Endothelial cell (in vitro differentiated cells): ENCODE measurements around a stretch of chr2.

DNA sequence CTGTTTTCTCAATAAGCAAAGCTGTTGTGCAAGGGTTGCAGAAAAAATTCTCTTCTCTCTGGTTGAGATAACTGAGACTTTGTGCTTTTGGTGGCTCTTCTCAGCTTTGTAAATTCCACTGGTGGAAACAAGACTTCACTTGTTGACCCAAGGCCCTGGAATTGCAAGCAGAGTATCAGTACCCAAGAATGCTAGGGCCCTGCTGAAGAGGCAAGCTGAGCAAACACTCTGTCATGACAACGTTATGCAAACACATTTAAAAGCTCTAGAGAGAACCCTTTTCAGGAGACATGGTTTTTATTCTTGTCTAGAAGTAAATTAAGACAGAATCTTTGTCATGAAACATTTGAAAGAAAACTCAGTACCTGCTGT is 294.6 kb upstream of the EPAS1 start:
- PRO-cap: no peak

DNA sequence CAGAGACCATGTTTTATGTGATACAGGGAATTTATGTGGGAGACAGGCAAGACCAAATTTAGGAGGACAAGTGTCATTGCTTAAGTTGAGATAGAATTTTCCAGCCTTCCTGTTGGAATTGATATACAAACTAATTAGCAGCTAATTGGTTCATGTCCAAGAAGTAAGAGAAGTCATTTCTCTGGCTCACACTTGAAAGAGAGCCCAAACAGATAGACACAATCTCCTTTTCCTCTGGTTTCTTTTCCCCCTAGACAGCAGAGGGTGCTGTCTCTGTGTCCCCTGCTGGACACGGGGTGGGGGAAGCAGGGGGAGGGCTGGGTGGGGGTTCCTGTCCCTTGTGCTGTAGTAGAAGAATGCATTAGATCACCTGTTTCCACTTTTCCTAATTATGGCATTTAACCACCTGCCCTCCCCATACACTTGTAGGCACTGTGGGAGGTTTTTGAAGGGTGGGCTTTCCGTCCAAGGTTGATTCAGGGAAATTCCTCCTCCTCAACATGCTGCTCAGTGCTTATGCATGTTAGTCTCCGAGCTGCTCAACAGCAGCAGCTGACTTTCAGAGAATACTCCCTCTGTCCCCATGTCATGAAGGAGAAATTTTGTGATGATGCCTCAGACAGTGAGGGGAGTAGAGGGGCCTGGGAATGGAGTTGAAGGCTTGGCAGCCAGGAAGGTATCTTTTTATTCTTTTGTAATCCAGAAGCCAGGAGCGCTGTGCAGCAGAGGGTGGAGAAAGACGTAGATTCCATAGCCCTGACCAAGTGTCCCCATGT is 206.2 kb upstream of the EPAS1 start:
- PRO-cap: no peak

- PRO-cap: no peak
Measured at GRCh38 chr2:46259278-46259900, 37.8 kb upstream of the EPAS1 start.

DNA sequence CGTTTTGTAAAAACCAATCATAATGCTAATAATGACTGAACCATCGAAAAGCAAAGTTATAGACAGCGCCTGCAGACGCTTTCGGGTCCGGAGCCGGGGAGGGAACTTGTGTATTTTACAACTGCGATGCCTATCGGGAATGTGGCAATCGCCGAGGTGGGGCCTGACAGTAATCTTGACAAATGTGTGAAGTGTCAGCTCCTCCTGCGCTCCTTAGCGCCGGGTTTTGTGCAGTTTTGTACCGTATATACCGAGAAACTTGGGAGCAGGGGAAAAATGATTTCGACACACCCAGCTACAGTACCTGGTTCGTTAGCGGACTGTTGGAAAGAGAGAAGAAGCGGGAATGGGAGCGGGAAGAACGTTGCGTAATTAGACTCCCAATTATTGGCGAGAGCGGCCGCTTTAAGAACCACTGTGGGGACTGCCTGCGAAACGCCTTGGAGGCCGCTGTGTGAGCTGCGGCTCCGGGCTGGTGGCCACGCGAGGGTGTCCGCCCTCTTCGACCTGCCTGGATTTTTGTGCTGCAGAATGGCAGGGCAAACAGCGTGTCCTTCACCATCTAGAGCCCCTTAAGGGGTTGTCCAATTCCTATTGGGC is 2.4 kb downstream of the EPAS1 start:
- PRO-cap: no peak

GRCh38 chr2:46311809-46312483 is 14.7 kb downstream of the EPAS1 start:
- PRO-cap: no peak

DNA sequence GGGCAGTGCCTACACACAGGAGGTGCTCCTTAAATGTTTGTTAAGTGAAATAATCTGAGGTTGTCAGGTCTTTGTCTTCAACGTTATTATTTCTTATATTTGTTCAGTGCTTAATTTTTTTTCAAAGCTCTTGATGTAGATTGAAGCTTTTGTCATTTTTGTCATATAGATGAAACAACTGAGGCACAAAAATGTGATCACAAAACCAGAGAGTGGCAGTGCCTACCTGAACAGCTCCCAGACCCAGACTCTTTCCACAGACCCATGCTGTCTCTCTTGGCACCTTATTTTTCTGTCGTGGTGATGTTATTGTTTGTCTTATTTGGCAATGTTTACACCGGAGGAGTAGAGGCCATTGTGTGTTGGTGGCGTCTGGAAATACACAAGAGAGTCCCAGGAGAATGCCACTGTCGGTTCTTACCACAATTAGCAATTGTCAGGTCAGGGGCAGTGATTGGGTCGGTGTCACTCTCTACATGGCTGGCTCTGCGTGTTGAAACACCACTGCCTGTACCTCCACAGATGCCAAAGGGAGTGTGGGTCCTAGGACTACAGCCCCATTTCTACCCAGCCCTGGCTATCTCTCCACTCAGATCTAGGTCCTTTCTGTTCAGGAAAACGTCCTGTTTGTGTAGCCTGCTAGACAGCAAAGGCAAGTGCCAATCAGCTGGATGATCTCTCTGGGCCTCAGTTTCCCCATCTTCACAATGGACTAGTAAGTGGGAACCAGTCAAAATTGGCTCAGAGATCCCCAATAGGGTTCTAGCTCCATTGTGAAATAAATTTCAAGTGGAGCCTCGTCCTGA is 16.9 kb downstream of the EPAS1 start:
- PRO-cap: no peak

DNA sequence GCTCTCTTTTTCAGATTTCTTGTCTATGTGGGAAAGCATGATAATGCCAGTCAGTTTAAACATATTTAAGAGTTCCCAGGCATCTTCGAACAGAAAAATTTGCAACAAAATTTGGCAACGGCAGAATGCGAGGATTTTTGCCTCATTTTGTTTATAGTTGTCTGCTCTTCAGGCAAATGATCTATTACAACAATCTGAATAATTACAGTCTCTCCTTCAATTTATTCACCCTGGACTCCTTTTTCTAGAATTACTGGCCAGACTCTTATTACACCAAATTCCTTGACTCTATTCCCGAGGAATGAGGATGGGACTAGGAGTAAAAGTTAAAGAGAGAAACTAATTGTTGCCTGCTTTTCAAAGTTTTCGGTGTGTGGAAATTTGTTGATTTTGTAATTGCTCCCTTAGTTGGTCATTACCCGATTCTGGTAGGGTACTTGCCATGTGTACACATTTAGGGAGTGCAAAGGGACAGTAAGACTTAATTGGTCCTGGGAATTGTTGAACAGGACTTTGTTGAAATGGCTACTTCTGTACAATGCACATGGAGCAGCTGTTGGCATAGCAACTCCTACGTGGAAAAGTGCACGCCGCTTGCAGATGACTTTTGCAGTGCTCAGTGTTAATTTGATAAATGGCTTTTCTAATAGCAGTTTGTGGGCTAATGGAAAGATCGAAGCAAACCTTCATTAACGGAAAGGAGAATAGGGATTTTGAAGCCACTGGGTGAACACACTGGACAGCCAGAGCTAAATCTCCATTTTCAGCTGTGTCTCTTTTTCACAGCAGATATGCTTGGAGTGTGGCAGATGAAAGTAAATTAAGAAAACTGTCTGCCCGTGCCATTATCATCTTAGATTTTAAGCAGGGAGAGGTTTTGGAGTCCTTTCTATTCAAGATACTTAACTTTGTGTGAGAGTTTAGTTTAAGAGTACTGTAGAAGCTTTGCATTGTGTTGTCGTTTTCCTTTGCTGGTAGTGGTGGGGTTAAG is 22.9 kb downstream of the EPAS1 start:
- PRO-cap: no peak

DNA sequence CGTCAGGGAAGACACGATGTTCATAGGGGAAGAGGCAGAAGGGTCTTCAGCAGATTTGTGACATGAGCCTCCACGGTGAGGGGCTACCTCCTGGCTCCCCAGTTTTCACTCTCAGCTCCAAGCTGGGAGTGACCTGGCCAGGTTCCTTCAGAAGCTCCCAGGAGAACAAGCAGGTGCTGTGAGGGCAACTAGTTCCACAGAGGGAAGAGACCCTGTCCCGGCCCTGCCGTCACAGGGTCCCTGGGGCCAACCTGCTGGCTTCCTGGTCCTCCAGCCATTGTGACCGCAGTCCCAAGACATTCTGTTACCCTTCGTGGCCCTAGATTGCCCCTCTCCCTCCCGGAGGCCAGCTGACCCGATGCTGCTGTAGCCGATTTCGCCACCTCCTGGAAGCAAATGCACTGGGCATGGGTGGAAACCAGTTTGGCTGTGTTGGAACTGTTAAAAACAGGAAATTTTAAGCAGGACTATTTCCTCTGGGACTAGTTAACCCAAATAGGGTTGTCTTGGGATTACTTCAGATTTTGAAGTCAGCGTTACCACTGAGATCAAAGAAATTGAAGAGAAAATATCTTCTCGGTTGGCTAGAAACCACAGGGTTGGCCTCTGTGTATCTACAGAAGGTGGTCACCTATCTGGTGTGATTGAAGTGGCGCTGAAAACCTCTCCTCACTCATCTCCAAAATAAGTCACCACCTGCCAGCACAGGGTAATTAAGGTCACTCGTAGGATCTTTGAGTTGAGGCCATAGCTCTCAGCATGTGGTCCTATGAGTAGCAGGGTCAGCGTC is 55.5 kb downstream of the EPAS1 start:
- PRO-cap: no peak

DNA sequence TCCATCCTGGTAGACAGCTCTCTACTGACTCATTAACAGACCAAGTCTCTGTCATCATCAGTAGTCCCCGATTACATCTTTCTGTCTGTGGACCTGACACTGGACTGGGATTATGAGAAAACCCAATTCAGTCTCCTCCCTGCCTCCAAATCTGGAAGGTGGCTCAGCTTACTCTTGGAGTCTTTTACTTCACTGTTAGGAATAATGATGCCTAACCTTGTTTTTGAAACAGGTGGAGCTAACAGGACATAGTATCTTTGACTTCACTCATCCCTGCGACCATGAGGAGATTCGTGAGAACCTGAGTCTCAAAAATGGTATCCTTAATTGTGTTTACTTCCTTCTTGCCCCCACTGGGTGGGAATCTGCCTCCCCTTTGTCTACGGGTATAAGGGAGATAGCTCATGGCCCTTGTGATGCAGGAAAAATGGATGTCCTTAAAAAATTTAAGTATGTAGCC is 59.3 kb downstream of the EPAS1 start:
- PRO-cap: no peak

GRCh38 chr2:46363917-46364209 is 66.7 kb downstream of the EPAS1 start:
- PRO-cap: no peak

DNA sequence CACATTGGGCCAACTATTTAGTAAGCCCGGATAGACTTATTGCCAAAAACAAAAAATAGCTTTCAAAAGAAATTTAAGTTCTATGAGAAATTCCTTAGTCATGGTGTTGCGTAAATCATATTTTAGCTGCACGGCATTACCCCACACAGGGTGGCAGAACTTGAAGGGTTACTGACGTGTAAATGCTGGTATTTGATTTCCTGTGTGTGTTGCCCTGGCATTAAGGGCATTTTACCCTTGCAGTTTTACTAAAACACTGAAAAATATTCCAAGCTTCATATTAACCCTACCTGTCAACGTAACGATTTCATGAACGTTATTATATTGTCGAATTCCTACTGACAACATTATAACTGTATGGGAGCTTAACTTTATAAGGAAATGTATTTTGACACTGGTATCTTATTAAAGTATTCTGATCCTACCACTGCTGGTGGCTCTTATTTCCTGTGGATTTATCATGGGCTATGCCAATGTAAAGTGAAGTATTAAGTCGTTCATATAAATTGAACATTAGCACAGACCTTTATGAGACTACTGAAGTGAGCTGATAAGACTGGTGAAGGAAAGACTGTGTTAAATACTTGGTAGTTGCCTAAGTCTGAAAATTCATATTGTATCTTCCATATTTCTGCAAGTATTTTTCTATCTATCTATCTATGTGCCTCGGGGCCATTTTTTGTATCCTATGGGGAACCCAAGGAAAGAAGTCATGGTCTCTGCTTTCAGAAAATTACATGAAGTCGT is 89.2 kb downstream of the EPAS1 start:
- PRO-cap: no peak

GRCh38 chr2:46540371-46541032 is 1.8 kb upstream of the RHOQ start:
- PRO-cap: no peak

DNA sequence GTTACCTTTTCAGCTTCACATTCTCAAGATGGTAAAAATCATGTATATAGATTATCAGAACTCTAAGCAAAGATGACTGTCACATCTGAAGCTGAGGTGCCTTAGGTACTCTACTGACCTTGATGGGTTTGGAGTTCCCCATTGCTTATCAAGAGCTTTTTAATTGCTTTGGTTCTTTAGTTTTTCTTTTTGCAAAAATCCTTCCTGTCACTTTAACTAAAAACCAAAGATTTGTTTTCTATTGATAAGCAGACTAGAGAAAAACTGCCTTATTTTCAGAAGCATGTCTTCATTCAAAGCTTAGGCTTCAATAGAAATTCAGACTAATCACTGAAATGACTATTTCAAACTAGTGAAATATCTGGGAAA is 33.5 kb downstream of the PIGF start:
- PRO-cap: no peak

GRCh38 chr2:46814079-46814633 is 101.5 kb downstream of the MCFD2 start:
- PRO-cap: no peak

GRCh38 chr2:46818336-46818734 is 97.3 kb downstream of the MCFD2 start:
- PRO-cap: no peak

GRCh38 chr2:46888266-46888853 is 27.2 kb downstream of the MCFD2 start:
- PRO-cap: no peak

GRCh38 chr2:46913844-46914406 is 1.7 kb downstream of the MCFD2 start:
- PRO-cap: bidirectional peak, plus-strand start at chr2:46914252, minus-strand start at chr2:46914118

DNA sequence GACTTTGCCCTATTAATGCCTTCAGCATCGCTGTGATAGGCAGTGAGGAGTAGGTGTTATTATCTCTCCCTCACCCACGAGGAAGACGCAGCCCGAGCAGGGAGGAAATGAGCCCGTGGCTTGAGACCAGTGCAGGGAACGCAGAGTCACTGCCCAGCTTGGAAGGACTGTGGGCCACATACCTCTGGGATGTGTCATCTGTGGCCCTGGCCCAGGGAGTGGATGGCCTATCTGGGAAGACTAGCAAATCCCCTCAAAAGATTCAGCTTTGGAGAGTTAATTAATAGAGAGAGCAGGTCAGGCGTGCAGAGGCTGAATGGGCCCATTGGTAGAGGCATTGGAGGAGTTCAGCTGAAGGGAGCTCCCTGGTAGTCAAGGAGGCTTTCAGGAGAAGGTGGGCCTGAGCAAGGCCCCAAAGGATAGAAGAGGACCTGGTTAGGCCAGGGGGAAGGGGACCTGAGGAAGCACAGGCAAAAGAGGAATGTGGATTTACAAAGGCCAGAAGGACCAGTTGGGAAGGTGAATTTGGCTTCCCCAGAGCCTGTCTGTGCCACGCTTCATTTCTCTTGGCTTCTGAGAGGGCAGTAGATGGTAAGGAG is 14.2 kb downstream of the TTC7A start:
- PRO-cap: no peak

GRCh38 chr2:46957293-46957997 is 16.4 kb downstream of the TTC7A start:
- PRO-cap: no peak

DNA sequence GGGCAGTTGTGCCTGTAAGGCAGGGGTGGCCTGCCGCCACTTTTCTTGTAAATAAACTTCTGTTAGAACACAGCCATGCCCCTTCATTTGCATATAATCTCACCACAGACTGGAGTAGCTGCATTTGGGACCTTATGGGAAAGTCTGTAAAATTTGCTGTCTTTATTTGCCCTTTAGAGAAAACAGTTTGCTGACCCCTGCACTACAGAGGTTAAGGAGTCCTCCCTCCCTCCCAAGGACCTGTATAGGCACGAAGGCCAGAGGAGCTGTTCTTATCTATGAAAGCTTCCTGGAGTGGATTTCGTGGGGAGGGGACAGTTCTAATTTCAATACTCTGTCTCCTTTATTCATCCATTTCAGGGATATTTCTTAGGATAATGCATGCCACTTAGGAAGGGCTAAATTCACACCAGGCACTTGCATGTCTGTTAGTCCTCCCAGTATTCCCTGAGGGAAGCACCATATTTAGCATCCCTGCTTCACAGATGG is 42.6 kb downstream of the TTC7A start:
- PRO-cap: no peak